ENCODE results near the gene ZNF622.

DNA sequence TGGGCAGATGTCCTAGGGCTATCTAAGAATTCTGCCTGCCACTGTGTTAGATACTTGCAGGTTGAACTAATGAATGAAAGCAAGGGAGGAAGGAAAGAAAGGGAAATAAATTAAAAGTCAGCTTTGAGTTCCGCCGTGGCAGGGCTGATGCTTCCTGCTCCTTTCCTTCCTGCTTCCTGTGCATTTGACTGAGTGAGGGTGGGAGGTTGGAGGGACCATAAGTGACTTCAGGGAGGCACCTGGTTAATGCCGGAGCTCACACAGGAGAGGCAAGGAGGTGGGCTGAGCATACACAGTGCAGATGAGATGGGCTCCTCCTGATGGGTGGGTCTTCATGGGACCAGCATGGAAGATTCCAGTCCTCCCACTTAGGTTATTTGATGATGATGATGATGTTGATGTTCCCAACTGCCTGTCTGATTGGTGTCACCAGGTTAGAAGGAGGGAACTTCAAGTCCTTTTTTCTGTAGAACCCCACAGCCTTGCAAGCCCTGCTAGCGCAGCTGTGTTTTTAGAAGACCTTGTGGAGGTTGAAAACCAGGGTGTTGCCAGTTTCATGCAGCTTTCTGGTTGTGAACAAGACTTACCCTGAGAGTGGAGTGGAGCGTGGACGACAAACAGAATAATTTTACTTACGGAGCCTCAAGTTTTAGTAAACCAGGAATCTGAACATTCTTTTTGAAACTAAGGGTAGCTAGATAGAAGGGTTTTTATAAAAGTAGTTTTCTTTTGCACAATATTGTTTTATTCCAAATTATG lies 82.9 kb downstream of the TRIO start:
- RRBS, result no CpG with 5 or more reads among the region's 7 CpGs

- RRBS, result 58% methylated on average over 2 of the region's 23 CpGs
Measured at GRCh38 chr5:14426854-14428237, 154.2 kb upstream of the OTULINL start.

- RRBS, result no CpG with 5 or more reads among the region's 8 CpGs
Measured at GRCh38 chr5:14440120-14440496, 141.5 kb upstream of the OTULINL start.

DNA sequence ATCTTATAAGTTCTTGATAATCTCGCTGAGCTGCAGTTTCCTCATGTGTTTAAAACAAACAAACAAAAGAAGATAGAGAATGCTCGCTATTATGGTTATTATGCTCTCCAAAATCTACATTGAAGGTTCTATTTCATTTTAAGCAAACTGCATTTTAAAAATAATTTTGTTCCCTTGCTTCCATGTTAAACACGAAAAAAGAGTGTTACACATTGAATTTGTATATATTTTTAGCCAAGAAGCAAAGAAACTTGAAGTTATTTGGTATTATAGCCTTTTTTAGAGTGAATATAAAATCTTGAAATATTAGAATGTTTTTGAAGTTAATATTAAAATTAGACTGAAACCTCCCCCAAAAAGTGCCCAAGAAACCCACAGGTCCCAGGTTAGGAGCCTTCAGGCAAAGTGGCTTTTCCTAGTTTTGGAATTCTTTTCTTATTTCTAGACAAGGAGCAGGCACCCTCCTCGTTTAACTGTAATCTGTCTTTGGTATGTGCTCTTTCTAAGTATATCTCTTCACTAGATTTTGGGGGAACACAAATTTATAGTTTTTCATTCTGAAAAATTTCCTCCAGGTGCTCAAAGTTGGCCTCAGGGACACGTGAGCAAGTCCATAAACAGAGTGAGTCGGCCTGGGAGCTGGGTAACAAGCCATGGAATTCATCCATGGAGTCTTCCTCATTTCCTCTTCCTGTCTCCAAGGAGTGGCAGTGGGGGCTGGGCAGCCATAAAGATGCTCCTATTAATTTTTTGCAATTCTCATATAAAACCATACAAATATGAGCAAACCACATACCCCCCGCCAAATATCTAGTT lies 136.9 kb upstream of the OTULINL start:
- RRBS, result no CpG with 5 or more reads among the region's 7 CpGs

- RRBS, result no CpG with 5 or more reads among the region's 17 CpGs
Measured at GRCh38 chr5:14582627-14583148, 1.1 kb downstream of the OTULINL start.

DNA sequence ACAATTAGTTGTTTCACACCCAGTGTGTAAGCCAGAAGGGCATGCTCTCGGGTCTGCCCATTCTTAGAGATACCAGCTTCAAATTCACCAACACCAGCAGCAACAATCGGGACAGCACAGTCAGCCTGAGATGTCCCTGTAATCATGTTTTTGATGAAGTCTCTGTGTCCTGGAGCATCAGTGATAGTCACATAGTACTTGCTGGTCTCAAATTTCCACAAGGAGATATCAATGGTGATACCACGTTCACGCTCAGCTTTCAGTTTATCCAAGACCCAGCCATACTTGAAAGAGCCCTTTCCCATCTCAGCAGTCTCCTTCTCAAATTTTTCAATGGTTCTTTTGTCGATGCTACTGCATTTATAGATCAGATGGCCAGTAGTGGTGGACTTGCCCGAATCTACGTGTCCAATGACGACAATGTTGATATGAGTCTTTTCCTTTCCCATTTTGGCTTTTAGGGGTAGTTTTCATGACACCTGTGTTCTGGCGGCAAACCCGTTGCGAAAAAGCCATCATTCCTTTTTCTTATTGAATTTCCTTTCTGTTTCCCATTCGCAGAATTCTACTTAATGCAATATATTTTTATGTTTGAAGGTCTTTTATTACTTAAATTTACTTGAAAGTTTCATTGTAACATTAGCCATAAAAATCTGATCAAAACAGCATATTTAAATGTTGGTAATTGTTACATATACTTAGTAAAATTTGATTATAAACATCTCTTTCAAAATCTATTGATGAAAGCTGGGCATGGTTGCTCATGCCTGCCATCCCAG lies 11.5 kb upstream of the OTULIN start:
- RRBS, result no CpG with 5 or more reads among the region's 12 CpGs

DNA sequence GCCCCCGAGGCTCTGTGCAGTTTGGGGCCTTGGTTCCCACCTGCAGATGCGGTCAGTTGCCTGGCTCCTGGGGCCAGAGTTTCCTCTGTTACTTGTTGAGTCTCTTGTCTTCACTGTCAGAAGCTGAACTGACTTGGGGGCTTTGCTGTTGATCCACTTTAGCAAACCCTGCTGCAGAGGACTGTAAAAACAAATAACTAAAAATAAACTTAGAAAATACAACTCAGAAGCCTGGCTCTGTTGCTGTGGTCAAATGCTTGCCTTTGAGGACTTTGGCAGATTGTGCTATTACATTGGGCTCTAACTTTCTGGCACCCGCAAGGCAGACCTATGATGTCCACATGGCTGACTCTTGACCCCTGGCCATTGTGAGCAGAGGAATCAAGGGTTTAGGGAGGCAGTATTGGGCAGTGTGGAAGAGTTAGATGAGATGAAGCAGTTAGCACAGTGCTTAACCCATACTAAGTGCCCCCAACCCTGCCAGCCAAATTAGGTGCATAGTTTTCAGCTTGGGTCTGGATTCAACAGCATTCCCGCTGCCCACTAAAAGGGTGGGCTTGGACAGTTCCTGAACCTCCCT lies 34.0 kb downstream of the OTULIN start:
- RRBS, result no CpG with 5 or more reads among the region's 4 CpGs

- RRBS, result no CpG with 5 or more reads among the region's 14 CpGs
Measured at GRCh38 chr5:14742322-14743099, 78.0 kb downstream of the OTULIN start.

DNA sequence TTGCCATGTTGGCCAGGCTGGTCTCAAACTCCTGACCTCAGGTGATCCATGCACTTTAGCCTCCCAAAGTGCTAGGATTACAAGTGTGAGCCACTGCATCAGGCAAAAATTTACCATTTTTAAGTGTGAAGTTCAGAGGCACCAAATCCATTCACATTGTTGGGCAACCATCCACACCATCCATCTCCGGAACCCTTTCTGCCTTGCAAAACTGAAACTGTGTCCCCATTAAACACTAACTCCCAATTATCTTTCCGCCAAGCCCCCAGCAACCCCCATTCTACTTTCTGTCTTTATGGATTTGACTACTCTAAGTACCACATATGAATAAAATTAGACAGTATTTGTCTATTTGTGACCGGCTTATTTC lies 30.1 kb downstream of the ANKH start:
- RRBS, result no CpG with 5 or more reads among the region's 3 CpGs

DNA sequence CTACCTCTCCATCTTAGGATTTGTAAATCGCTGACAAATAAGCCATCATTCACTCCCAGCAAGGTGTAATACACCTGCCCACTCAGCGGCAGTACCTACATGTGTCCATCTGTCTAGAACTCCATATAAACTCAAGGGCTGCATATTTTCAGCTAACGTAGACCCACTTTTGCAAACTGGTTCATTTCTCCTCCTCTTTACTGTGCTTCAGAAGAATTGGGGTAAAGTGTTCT lies 2.7 kb downstream of the ANKH start:
- RRBS, result no CpG with 5 or more reads among the region's 3 CpGs

GRCh38 chr5:15499509-15499847 lies 502 bp upstream of the FBXL7 start:
- RRBS, result no CpG with 5 or more reads among the region's 10 CpGs

- RRBS, result no CpG with 5 or more reads among the region's 16 CpGs
Measured at GRCh38 chr5:16180557-16181116, 1.0 kb upstream of the MARCHF11 start.

DNA sequence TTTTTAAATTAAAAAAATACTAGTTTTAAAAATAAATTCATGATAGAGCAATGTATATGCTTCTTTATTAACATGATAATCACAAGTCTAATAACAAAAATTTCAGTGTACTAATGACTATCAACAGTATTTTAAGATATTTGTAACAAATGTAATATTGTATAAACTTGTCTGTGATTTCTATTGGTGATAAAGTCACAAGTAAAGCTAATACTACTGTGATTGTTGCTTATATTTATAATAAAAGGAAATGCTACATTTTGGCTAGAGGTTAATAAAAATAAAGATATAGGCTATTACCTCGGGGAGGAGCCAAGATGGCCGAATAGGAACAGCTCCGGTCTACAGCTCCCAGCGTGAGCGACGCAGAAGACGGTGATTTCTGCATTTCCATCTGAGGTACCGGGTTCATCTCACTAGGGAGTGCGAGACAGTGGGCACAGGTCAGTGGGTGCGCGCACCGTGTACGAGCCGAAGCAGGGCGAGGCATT lies 130.4 kb downstream of the ZNF622 start:
- RRBS, result no CpG with 5 or more reads among the region's 15 CpGs

- RRBS, result no CpG with 5 or more reads among the region's 79 CpGs
Measured at GRCh38 chr5:16464869-16466047, at the start of gene ZNF622. Gene ZNF622, minus strand, starts transcription at chr5:16465800.

DNA sequence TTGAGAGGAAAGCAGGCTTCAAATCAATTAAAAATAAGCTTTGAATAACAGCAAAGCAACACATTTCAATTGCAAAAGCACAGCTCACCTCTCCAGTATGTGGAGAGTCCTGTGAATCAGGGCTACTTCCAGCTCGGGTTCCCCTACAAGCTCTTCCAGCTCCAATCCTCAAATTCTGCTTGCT lies 71.9 kb downstream of the RETREG1 start:
- RRBS, result no CpG with 5 or more reads among the region's 1 CpG

DNA sequence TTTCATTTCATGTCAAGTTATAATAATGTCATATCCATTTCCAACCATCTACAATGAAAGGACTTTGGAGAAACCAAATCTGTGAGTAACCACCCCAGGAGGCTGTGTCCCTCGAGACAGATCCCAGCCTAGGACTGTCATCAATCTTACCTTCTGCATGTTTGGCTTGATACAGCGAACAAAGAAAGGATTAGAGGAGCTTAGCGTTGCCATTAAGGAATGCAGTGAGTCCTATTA lies 137.8 kb upstream of the RETREG1 start:
- RRBS, result no CpG with 5 or more reads among the region's 3 CpGs

DNA sequence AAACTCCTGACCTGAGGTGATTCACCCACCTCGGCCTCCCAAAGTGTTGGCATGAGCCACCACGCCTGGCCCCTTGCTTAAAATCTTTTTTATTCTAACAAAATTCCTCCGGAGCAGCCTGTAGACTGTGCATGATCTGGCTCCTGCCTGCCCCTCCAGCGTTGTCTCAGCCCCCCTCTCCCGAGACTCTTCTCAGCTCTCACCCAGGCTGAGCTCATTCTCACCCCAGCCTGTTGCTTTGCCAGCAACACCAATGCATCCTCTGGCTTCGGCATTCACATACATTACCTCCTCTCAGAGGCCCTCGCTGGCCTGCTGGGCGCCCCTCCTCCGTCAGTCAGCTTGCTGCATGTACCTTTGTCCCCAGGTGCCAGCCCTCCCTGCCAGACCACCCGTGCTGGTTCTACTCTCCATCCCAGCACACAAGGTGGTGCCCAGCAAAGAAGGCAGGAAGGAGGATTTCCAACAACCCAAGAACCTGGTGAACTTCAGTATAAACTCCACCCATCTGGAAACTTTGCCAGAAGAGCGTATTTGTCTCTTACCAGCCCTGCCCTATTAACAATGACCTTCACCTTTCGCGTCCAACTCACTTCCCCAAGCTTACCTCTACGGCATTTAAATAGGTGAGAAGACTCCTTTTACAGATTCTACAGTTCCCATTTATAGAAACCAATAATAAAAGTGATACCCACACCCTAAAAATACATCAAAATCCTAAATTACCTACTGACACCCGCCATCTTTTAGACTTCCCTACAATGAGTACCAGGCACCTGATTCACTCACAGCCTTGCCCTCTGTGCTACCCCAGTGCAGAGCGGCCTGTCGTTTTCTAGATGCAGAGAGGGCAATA lies 34.9 kb downstream of the MYO10 start:
- RRBS, result no CpG with 5 or more reads among the region's 17 CpGs

DNA sequence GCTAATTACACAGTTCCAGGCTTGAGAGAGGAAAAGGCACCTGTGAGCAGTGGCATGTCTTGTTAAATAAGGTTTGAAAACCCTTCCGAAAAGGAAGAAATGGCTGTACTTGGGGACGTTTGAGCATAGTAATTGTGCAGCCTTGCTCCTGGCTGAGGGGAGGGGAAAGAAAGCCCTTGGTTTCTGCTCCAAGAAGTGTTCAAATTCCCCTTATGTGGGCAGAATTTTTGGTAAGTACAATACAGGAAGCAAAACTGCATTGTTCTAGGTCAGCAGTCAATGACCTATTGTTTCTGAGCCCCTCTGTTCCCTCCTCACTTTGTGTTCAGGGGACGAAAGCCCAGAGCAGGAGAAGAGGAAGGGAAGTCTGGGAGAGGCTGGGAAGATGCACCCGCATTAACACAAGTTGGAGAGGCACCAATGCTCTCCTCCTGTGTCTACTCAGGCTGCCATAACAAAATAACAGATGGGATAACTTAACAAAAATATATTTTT lies 11.9 kb downstream of the BASP1 start:
- RRBS, result no CpG with 5 or more reads among the region's 4 CpGs

DNA sequence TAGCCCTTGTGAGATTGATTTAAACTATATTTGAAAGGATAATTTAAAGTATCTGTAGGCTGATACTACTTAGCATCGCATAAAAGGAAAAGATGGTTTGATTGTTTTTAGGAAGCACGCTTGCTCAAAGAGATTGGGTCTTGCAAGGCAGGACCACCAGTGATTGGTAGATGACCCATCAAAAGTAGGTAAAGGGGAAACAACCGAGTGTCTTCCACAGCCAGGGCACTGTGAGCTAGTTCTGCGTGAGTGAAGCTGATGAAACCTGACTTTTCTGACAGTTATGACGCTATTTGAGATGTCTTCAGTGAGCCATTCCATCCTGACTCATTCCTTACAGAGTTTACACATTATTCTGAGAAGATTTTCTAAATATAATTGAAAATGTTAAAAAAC lies 49.6 kb downstream of the BASP1 start:
- RRBS, result no CpG with 5 or more reads among the region's 5 CpGs

DNA sequence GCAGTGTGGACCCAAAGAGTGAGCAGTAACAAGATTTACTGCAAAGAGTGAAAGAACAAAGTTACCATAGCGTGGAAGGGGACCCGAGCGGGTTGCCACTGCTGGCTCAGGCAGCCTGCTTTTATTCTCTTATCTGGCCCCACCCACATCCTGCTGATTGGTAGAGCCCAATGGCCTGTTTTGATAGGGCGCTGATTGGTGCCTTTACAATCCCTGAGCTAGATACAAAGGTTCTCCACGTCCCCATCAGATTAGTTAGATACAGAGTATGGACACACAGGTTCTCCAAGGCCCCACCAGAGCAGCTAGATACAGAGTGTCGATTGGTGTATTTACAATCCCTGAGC lies 93.9 kb downstream of the BASP1 start:
- RRBS, result no CpG with 5 or more reads among the region's 6 CpGs